ENCODE data around the gene ENTREP1.

- RRBS = no CpG with 5 or more reads among the region's 10 CpGs
These were observed 81.6 kb downstream of the PABIR1 start for GRCh38 chr9:68861403-68862005.

DNA sequence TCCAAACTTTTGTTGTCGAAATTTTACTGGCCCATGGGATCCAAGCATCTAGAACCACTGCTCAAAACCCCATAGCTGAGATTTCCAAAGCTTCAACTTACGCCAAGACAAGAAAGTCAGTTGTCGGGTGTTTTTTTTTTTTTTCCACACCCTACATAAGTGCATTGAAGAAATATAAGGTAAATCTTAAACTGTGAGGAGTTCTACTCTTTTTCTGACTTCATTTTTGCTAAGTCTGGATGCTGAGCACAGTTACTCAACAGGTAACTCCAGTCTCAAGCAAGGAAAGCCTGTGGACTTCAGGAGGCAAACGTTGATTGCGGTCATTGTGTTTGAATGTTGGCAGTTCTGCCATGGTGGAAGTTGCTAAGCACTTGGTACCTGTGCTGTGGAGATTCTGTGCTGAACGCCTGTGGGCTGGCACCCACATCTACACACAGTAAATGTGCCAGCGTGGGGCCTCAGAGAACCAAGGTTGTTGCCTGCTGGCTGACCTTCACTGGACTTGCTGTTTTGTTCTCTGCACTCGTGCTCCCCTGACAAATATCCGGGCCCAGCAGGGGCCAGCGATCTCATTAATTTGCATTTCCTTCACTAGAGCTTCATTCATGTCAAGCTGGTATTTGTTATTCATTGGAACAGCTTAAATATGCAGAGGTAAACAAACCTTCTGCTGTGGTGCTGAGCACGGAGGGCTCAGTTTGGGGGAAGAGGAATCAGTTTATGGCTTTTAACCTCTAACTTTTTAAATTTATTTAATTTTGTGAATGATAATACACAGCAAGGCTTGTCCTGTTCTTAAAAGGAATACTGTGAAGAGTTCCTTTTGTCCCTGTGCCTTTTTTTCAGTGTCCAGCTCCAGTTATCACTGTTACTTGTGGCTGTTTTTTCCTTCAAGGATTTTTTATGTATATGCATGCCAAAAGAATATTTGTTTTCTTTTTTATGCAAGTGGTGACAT is 92.2 kb downstream of the PABIR1 start:
- RRBS = no CpG with 5 or more reads among the region's 11 CpGs

DNA sequence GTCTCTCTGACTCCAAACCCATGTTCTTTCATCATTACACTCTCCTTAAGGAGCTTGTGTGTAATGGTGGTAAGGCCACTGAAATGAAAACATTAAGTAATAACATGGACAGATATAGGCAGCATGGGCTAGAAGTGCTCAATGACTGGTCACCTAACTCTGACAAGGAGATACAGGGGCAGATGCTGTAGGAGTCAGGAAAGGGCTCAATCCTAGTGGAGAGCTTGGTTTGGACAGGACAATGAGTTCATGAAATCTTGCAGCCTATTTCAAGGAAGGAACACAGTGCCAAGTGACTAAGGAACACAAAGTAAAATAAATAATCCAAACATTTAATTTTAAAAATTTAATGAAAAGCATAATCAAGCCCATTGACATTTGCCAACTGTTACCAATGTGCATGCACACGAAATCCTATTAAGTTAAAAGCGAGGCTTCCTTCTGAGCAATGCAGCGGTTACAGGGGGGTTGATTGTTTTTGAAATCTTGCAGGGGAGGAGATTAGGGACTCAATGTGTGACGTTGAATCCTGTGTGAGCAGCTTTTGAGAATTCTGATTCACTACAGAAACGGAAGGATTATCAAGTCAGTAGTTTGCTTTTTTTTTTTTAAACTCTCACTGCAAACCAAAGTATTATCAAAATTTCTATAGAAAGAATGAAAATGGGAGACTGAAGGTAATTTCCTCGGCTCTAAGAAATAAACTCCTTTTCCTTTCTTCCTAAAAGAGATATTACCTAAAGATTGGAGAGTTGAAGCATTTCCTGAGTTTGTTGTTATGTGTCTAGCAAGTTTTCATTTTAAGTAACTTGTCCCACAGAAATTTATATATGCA is 109.5 kb downstream of the PRKACG start:
- RRBS = no CpG with 5 or more reads among the region's 6 CpGs

DNA sequence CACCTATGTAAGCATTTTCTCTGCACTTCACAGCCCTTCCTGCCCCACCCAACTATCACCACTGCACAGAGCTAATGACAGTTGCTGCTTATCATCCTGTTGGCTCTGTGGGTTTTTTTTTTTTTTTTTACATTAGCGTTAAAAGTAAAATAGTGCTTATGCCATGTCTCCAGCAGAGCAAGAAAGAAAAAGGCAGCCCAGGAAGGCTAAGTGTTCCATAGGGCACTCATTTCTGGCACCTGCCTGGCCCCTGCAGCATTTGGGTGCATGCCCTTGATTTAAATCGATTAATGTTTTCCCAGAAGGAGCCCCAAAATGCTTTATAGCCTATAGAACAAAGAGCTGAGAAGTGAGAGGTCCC is 6.0 kb upstream of the PRKACG start:
- RRBS = no CpG with 5 or more reads among the region's 2 CpGs

GRCh38 chr9:69093439-69094020 is 58.0 kb downstream of the FXN start:
- RRBS = no CpG with 5 or more reads among the region's 8 CpGs

DNA sequence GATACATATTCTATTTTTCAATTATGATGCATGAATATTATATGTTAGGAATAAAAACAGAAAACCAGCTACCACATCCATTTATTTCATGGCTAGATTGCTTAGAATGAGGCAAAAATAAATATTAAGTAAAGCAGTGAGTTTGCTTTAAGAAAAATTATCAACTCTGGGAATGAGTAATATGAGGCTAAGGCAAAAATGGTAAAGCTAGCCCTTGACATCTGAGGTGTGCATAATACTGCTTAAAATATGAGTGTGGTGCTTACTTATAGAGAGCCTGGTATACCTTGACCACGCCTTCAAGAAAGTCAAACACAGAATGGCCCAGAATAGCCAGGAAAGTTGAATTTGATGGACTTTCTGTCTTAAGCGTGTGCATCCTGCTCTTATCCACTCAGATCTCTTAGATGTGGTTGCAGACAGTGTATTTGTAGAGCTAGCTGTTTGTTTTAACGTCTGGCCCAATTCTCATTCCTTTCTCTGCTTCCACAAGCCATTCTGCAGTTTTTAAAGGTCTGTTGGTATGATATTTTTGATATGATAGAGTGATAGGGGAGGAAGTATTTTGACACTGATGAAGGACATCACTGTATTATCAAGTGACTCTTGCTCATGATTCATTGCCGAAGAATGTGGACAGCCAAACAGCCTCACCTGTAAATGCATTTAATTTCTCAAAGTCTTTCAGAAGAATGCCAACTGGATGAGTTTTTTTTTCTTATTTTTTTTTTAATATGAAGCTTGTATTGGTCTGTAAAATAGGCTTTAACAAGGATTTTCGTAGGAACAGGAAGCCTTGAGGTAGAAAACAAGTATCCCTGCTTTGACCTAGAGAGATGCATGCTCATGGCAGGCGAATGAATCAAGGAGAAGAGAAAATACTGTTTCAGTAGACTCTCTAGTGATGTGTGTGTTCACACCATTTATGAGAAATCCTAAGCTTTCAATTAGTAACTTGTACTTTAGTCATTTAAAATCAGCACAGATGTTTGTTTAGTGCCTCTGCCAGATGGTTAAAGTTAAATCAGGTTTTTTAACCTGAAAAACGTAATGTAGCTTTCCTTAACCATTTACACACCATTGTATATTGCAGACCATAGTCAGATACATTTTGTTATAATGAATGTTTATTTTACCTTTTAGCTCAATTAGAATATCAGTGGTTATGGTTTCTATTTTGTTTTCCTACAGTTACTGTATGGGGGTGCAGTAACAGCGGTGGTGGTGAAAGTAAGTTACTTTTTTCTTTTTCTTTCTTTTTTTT is 4.6 kb downstream of the TJP2 start:
- RRBS = no CpG with 5 or more reads among the region's 8 CpGs

DNA sequence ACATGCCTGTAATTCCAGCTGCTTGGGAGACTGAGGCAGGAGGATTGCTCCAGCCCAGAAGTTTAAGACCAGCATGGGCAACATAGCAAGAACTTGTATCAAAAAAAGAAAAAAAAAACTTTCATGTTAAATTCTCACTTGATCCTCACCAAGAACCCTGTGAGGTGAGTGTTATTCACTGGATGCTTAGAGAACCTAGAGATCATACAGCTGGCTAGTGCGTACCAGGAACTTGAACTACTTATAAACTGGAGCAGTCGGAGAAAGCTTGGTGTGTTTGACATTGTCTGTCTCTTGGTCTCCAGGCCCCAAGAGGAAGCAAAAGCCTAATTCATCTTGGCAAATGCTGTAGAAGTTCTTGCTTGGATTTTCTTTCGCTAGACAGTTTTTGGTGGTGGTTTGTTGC is 18.1 kb downstream of the TJP2 start:
- RRBS = no CpG with 5 or more reads among the region's 3 CpGs

DNA sequence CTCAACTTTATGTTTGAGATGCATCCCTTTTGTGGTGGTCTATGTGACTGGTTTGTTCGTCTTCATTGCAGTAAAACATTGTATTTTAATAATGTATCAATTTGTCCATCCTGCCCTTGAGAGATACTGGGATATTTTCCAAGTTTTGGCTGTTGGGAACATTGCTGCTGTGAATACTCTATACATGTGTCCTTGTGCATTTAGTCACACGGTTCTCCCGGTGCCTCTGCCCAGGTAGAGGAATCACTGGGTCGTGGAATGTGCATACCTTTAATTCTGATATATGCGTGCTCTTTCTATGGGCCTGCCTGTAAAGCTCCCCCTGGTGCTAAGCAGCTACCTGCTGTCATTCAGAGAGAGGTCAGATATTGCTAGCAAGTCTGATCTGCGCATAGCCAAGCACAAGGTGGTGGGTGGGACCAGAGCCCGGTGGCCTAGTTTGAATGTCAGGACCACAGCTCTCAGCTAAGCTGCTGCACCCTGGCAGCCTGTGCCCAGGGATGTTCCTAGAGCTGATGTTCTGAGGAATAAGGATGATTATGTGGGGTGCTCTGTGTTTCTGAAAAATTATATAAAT is 33.3 kb downstream of the TJP2 start:
- RRBS = no CpG with 5 or more reads among the region's 7 CpGs

- RRBS = no CpG with 5 or more reads among the region's 6 CpGs
These were observed 73.2 kb downstream of the TJP2 start for GRCh38 chr9:69247190-69247716.

DNA sequence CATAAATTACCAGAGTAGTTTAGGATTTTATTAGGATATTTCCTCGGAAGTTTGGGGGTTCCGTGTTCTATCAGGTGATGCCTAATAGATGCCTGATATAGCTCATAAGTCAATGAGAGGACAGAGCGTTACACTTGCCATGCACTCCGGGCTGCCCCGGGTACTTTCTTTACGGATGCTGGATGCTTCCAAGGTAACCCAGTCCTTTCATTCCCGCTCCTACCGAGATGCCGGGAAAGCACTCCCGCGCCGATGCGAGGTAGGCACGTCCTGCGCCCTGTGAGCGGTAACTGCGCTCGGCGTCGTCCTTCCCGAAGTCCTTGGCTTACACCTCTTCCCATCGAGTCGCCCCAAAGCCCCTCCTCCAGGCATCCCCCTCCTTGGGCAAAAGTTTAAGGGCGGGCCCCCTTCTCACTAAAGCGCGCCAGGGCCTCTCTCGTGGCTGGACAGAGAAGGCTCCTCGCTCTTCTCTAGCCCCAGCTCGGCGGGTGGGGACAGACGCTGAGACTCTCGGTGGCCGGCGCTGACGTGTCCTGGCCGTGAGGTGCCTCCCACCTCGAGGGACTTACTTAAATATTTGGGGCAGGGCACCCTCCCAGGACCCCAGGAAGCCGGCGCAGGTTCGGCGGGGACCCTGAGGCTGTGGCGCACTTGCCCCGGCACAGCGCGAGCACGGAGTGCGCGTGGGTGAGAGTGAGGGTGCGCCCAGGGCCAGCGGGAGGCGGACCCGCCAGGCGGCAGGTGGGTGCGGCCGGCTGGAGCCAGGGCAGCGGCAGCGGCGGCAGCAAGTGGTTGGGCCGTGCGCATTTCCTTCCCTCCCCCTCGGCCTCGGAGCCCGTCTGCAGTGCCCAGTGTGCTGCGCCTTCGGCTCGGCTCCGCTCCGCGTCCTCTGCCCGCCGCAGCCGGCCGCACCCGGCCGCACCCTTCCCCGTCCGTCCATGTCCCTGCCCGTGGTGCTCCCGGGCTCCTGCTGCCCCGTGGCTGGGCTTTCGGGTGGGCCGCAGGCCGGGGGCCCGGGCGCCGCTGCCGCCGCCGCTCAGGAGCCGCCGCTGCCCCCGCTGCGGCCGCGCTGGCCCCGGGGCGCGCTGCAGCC is at the start of gene ENTREP1:
Gene ENTREP1 (plus strand): TSS at position 844 of the 1,093 bp plus-strand sequence.
- RRBS = 2% methylated on average over 50 of the region's 98 CpGs

GRCh38 chr9:69465317-69466100 is 140.5 kb downstream of the ENTREP1 start:
- RRBS = no CpG with 5 or more reads among the region's 8 CpGs

DNA sequence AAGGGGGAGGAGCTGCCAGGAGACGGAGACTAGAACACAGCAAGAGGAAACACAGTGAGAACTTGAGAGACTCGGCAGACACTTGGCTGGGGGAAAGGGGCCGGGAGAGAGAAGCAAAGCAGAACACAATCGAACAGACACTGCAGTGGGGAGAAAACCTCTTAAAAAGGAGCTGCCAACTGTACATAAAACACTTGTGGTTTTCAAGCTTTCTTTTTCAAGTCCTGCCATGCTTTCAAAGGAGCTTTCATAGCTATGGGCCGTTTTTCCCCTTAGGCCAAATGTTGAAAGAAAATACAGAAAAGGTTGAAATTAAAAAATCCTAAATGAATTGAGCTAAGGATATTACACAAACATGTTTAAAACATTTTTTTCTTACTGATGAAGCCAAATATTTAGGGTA is 151.1 kb downstream of the ENTREP1 start:
- RRBS = no CpG with 5 or more reads among the region's 5 CpGs

DNA sequence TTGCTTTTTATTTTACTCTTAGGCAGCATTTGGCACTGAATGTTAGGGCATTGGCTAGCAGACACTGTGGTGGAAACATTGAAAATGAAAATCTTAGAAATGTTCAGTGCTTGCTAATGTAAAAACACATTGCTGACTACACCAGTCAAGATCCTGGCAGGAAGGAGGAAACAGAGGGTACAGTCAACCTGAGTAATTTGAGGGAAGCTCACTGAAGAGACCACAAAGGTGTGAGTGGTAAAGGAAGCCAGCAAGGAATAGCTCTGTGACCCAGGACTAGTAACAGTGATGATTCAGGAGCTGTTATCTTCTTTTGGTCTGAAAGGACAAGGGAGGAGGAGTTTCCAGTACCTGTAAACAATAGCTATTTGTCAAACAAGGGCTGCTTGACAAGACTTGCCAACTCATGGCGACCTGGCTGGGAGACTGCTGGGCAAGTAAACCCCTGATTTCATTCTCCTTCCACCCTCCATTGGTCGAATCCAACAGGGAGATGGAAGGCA is 68.0 kb downstream of the MAMDC2 start:
- RRBS = no CpG with 5 or more reads among the region's 2 CpGs

DNA sequence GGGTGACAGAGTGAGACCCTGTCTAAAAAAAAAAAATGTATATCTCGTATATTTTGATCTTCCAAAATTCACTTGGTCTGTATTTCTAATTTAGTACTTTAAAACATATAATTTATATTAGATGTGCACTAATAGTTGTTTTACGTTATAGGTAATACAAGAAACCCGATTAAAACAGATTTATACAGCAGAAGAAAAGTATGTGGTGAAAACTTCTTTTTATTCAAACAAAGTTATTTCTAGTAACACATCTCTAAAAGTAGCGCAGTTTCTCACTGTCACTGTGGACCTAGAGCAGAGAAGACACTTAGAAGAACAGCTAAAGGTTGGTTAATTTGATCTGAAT is 59.6 kb downstream of the SMC5 start:
- RRBS = no CpG with 5 or more reads among the region's 4 CpGs

- RRBS = no CpG with 5 or more reads among the region's 2 CpGs
These were observed 33.1 kb downstream of the KLF9 start for GRCh38 chr9:70381404-70381731.

DNA sequence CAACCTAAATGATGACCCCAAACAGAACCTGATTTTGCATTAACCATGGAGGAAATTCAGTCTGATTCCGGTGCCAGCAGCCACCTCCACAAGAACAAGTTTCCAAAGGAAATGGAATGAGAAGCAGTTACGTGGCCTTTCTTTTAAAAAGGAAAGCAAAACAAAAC is 3.1 kb downstream of the KLF9 start:
- RRBS = no CpG with 5 or more reads among the region's 2 CpGs

DNA sequence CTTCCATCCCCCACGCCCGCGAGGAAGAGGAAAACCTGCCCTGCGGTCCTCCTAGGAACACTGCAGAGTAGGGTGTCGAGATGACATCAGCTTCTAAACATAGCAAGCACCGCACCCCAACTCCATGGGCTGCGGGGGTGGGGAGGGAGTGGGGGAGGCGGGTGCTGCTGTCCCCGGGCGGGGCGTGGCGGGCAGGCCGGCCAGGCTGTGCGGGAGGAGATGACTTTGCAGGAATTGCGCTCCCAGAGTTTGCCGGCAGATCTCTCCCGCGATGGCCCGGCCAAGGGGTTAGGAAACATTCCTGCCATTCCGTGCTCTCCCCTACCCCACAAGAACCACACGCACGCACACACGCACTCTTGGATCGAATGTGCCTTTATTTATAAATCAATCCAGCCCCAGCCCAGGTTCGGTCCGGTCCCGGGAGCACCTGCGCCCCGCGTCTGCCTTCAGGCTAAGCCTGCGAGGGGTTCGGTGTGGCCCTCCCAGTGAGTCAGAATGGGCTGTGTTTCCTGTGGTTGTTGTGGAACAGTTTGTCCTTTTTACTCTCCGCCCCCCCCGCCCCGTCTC is 5.2 kb upstream of the KLF9 start:
- RRBS = 2% methylated on average over 4 of the region's 35 CpGs

DNA sequence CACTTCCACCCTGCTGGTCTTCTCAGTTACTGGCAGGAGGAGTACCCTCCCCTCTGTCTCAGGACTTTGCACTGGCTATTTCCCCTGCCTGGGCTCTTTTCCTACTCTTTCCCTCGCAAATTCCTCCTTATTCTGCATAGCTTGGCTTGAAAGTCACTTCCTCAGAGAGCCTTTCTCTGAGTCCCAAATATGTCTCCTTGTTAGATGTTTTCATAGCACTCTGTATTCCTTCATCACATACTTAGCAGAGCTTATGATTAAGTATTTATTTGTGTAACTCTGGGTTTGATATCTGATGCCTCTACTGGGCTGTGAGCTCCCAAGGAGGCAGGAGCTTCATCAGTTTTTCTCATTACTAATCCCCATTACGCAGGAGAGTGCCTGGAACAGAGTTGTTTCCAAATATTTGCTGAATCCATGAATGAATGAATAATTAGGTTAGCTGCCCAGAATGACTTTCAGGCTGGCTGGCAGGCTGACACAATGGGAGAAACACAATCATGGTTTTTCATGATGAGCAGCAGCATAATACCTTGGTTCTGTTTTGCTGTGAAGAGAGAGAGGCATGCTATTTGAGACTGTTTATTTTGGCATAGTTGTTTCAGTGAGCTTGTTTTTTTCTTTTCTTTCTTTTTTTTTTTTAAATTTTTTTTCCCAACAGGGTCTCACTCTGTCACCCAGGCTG is 160.0 kb upstream of the KLF9 start:
- RRBS = no CpG with 5 or more reads among the region's 2 CpGs

GRCh38 chr9:70601995-70602322 is 187.5 kb upstream of the KLF9 start:
- RRBS = no CpG with 5 or more reads among the region's 1 CpG

DNA sequence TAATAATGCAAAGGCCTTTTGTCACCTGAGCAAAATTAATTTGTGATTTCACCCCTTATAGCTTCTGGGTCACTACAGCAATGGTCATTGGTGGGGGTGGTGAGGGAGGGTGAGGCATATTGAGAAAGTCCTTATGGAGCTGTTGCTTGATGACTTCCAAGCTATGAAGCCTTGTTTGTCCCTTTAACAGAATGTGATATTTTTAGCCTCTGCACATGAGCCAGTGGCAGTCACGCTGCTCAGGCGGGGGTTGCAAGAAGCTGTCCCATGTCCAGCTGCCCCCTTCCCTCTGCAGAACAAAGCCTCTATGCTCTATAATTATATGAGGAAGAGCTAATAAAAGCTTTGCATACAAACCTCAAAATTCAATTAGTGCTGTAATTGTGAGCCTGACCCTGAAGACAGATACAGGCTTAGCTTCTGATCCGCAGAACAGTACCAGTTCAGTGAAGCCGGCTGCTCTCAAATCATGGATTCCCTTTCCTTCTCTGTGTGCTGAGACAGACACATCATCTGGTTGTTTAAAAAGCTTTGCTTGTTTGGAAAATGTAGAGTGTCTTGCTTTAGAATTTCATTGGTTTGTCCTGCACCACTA is 200.7 kb upstream of the KLF9 start:
- RRBS = no CpG with 5 or more reads among the region's 4 CpGs